BJ (cell line): ENCODE data around the gene CPT1A.

GRCh38 chr11:68269492-68270011 lies 2.2 kb downstream of the C11orf24 start:
- CAGE, long polyA plus RNA: no peak
- RRBS: no CpG with 5 or more reads among the region's 8 CpGs

DNA sequence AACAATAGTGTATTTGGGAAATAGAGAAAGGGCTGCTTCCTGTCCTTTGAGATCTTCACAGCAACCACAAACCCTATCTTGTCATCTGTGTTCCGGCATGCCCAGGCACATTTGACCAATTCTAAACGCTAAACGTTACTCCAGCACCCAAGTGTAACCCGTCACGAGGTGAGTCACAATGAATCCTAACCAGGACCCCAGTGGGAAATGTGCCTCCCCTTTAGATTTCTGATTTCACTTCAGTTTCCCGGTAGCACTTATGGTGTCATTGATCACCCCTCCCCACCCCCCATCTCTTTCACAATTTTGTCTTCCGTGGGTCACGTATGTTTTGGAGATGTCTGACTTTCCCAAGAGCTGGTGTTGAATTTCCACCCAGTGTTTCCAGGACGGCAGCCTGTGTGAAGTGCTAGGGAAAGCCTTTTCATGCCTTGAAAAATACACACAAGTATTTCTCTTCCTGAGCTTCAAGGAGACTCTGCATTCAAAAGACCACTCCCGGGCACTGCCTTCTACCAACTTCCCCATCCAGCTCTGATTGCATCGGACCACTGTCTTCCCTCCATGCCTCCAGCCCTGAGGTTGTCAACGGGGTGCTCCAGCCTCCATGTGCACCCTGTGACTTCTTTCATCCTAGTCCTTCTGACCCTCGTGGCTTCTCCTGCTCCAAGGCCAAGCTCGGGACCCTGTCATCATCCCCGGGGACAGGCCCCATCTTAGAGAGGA lies 10.6 kb upstream of the C11orf24 start:
- CAGE, long polyA plus RNA: no peak
- RRBS: no CpG with 5 or more reads among the region's 15 CpGs

GRCh38 chr11:68328087-68328740 lies 15.8 kb downstream of the LRP5 start:
- CAGE, long polyA plus RNA: no peak
- RRBS: no CpG with 5 or more reads among the region's 24 CpGs

GRCh38 chr11:68370462-68371283 lies 58.3 kb downstream of the LRP5 start:
- CAGE, long polyA plus RNA: no peak
- RRBS: no CpG with 5 or more reads among the region's 19 CpGs

DNA sequence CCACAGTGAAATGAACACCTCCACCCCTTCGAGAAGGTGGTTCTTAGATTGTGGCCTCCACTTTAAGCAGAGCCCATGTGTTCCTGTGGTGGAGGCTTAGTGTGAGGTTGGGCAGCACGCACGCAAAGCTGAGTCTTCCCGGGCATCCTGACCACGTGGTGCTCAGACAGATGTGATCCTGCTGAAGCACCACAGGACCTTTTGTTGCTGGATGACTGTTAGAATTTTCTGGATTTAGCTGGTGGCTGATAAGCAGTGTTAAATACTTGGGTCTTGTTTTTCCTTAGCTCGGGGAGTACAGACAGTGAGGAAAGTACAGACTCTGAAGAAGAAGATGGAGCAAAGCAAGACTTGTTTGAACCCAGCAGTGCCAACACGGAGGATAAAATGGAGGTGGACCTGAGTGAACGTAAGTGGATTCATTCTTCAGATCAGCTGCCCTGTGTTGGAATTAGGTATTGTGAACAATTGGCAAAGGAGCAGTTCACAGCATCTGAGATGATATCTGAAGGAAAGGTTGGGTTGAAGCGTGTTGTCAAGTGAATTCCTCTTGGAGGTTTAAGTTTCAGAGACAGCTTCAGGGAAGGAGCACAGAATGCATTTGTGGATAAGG lies 88.4 kb upstream of the GAL start:
- CAGE, long polyA plus RNA: no peak
- RRBS: no CpG with 5 or more reads among the region's 9 CpGs

DNA sequence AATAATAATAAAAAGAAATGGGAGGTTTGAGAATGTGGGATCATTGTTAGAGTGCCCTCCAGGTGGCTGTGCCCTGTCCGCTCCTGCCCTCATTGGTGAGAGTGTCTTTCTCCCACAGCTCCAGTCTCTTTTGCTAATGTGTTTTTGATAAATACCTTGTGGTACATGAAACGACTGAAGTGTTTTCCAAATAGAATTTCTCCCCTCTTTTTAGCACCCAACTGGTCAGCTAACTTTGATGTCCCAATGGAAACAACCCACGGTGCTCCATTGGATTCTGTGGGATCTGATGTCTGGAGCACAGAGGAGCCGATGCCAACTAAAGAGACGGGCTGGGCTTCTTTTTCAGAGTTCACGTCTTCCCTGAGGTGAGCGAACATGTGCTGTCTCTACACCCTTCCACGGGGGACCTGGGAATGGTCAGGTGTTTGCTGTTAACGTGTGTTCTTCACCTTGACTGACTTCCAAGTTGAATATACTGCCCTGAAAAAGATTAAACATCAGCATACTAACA lies 84.2 kb upstream of the GAL start:
- CAGE, long polyA plus RNA: no peak
- RRBS: no CpG with 5 or more reads among the region's 9 CpGs

GRCh38 chr11:68780840-68781400 lies 29.6 kb upstream of the TESMIN start:
- CAGE, long polyA plus RNA: no peak
- RRBS: no CpG with 5 or more reads among the region's 5 CpGs

GRCh38 chr11:68784631-68785277 lies 33.4 kb upstream of the TESMIN start:
- CAGE, long polyA plus RNA: no peak
- RRBS: 92% methylated on average over 3 of the region's 24 CpGs

DNA sequence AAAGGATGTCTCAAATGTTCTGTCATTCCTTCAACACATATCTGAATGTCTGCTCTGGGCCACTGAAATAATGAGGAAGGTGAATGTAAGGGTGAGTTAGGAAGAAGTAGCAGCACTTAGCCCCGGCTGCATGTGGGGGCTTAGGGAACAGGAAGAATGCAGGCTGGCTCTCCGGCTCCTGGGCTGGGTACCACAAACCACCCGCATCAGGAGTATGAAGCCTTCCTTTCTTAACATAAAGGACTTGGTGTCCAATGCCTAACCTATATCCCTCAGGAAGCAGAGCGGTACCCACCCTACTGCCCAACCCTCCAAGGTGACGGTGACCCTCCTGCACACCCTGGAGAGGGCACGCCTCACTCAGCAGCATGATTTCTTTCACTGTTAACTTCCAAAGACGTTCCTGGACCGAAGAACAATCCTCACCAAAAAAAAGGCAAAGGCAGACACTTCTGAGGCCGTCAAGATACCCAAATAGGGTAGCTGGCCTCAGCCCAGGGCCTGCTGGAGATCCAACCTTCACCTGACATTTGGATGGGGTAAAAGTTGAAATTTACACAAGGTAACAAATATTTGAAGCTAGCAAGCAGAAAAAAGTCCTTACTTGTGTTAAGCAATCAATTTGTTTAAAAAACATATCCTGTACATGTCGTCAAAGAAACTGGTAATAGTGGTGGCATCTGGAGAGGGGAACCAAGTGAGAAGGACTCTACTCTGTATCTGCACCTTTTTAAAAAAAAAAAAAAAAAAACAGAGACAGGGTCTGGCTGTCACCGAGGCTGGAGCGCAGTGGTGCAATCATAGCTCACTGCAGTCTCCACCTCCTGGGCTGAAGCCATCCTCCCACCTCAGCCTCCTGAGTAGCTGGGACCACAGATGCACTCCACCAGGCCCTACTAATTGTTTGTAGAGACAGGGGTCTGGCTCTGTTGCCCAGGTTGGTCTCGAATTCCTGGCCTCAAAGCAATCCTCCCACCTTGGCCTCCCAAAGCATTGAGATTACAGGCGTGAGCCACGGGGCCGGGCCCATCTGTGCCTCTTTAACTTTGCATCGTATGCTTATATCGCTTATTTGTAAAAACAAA lies 3.5 kb downstream of the CPT1A start:
- CAGE, long polyA plus RNA: no peak
- RRBS: 100% methylated on average over 1 of the region's 18 CpGs

- CAGE, long polyA plus RNA: no peak
- RRBS: 1% methylated on average over 46 of the region's 95 CpGs
Observed at GRCh38 chr11:68841499-68842237, at the start of gene CPT1A. CPT1A (minus strand) TSS chr11:68841916.

DNA sequence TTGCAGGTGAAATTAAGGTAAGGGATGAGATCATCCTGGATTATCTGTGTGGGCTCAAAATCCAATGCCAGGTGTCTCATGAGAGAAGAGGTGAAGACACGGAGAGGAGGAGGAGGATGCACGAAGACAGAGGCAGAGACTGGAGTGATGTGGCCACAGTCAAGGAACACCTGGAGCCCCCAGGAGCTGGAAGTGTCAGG lies 47.4 kb upstream of the SMIM38 start:
- CAGE, long polyA plus RNA: no peak
- RRBS: no CpG with 5 or more reads among the region's 2 CpGs

- CAGE, long polyA plus RNA: no peak
- RRBS: no CpG with 5 or more reads among the region's 6 CpGs
Observed at GRCh38 chr11:69137436-69137950, 18.2 kb upstream of the SMIM38 start.

DNA sequence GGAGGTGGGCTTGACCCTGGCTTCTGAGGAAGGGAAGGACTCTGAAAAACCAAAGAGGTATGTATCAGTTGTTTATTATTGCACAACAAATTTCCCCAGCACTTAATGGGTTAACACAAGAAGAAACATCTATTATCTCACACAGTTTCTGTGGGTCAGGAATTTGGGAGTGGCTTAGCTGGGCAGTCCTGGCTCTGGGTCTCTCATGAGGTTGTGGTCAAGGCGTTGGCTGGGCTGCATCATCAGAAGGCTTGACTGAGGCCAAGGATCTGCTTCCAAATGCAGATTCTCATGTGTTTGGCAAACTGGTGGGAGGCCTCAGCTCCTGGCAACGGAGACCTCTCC lies 17.5 kb upstream of the SMIM38 start:
- CAGE, long polyA plus RNA: no peak
- RRBS: no CpG with 5 or more reads among the region's 2 CpGs

GRCh38 chr11:69273031-69273698 lies 20.8 kb upstream of the MYEOV start:
- CAGE, long polyA plus RNA: no peak
- RRBS: no CpG with 5 or more reads among the region's 18 CpGs

DNA sequence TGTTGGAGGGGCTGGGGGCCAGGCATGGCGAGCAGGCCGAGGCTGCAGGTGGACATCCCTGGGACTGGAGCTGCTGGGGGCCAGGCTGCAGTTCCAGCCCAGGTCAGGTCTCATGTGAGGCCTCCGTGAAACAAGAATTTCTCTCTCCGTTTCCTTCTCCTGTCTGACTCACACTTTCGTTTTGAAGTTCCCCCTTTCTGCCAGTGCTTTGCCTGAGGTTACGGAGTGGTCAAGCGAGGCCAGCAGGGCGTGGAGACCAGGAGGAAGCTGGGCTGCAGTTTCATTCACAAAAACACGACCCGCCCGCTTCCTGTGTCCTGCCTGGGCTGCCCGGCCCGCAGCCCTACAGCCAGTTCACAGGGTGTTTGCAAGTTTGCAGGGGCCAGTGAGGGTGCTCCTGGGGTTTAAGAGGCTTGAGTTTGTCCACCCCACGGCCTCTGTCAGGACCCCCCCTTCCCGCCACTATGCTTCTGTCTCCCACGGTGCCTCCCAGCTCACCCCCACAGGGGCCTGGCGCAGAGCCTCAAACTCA lies 4.6 kb downstream of the MYEOV start:
- CAGE, long polyA plus RNA: no peak
- RRBS: no CpG with 5 or more reads among the region's 17 CpGs

DNA sequence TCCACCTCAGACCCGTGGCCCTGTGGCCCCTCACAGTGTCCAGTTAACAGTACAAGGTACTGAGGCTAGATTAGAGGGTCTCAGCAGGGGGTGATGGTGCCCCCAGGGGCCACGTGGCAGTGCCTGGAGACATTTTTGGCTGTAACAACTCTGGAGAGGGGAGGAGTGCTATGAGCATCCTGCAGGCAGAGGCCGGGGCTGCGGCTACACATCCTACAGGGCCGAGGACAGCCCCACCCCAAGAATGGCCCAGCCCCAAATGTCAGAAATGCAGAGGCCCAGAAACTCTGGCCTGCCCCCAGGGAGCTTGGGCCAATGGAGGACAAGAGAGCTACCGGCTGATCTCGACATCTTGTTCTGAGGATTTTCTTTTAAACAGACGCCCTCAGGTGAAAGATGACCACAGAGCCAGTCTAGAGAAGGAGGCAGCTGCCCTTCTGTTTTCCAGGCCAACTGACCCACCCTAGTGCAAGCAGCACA lies 102.2 kb downstream of the MYEOV start:
- CAGE, long polyA plus RNA: no peak
- RRBS: 89% methylated on average over 1 of the region's 8 CpGs

GRCh38 chr11:69425566-69425765 lies 131.5 kb downstream of the MYEOV start:
- CAGE, long polyA plus RNA: no peak
- RRBS: no CpG with 5 or more reads among the region's 4 CpGs

GRCh38 chr11:69450495-69450855 lies 156.5 kb downstream of the MYEOV start:
- CAGE, long polyA plus RNA: no peak
- RRBS: no CpG with 5 or more reads among the region's 10 CpGs

DNA sequence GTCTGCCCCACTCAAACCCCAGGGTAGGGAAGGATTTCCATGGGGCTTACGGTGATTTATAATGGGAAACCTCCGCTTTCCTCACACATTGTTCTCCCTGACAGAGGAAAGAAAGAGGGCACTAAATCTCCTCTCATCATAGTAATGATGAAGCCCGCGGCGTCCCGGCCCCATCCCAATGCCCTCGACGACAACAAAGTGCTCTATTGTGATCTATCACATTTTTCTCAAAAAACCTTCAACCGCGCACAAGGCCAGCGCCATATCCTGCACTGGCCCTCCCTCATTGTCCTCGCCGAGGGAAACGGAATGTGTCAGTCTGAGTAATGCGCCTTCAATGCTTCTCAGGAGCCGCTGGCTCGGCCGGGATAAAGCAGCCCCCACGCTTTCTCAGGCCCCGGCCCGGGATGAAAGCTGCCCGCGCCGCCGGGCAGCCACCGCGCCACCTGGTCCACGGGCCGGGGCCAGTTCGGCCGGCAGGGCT lies 169.7 kb upstream of the CCND1 start:
- CAGE, long polyA plus RNA: no peak
- RRBS: no CpG with 5 or more reads among the region's 31 CpGs

DNA sequence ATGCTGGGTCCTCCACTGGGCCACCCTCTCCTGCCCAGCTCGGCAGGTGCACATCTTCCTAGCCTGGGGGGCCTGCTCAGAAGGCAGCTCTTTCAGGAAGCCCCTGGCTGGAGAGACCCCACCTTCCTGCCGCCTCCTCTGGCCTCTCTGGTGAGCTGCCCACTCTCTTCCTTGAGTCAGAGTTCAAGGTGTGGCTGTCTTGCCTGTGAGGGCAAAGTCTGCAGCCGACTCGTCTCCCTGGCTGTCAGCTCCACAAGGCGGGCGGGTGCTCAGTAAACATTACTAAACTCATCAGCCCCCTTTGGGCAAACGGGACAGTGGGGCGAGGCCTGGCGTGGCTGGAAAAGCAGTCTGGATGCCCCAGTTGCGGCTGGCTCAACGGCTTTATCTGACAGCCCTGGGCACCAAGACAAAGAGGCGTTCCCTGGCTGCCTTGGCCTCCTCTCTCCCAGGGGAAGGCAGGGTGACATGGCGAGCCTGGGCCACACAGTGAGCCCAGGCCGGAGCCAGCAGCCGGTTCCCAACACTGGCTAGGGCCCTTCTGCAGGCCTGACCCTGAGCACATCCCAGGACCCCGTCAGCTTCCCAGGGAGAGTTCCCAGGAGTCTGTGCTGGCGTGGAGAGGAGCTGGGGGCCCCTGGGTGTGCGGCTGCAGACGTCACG lies 161.1 kb upstream of the CCND1 start:
- CAGE, long polyA plus RNA: no peak
- RRBS: no CpG with 5 or more reads among the region's 20 CpGs